Vermiform appendix (tissue), 1 donor: ENCODE measurements around the gene BSPRY.

- PRO-cap = no peak
Measured at GRCh38 chr9:111632134-111632613, 1.0 kb downstream of the DNAJC25 start.

- PRO-cap = no peak
Measured at GRCh38 chr9:111646896-111647270, 14.5 kb upstream of the GNG10 start.

DNA sequence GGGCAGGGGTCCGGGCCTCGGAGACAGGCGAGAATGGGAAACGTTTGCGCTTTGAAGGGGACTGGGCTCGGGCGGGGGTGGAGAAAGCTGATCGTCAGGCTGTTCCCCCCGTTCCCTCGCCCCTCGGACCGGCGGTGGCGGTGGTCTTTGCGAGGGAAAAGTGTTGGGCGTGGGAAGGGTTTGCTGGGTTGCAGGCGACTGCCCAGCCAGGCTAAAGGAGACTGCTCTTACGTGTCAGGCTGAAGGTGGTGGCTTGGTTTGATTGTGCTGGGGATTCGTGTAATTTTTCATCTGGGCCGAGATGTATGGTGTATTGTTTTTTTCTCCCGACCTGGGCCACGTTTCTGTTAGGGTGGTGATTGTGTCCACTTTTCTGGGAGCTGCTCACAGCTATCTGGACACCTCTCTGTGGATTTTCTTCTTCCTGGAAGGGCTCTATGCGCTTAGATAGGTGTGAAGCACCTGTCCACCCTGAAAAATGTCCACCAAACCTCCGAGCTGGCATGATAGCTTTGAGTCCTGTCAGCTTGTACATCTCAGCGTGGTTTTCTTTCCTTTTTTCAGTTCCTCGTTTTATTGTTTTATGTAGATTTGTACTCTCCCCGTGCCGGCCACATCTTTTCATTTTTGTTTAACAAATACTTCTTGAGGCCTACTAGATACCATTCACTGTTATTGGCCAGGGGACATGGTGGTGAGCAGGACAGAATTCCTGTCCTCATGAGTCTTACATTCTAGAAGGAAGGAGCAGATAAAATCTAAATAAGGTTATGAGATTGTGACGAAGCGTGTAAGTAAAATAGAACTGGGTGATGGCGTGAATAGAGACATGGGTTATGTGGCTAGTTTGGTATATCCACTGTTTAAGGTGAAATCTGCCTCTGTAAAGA, 973 bp downstream of the UGCG start:
- PRO-cap = bidirectional peak, plus-strand start at position 219 of the sequence, minus-strand start at position 200 of the sequence; bidirectional peak, plus-strand start at position 802 of the sequence, minus-strand start at position 480 of the sequence

- PRO-cap = unidirectional peak, plus-strand start at chr9:111900218
Measured at GRCh38 chr9:111899971-111900418, 3.4 kb downstream of the UGCG start.

GRCh38 chr9:111909197-111910190, 12.9 kb downstream of the UGCG start:
- PRO-cap = no peak

DNA sequence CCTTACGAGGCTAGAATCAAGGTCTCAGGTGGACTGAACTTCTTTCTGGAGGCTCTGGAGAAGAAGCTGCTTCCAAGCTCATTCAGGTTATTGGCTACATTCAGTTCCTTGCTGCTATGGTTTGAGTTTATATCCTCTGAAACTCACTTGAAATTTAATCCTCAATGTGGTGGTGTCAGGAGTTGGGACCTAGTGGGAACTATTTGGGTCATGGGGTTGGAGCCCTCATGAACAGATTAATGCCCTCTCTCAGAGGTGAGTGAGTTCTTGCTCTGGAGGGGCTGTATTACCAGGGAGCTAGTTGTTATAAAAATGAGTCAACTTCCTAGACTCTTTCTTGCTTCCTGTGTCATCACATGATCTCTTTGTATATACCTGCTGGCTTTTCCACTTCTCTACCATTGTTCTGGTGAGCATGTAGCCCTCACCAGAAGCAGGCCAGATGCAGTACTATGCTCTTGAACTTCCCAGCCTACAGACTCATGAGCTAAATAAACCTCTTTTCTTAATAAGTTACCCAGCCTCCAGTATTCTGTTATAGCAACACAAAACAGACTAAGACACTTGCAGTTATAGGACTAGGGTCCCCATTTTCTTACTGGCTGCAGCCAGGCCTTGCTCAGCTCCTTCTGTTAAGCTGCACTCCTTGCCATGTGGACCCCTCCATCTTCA, 127.6 kb downstream of the SUSD1 start:
- PRO-cap = no peak

DNA sequence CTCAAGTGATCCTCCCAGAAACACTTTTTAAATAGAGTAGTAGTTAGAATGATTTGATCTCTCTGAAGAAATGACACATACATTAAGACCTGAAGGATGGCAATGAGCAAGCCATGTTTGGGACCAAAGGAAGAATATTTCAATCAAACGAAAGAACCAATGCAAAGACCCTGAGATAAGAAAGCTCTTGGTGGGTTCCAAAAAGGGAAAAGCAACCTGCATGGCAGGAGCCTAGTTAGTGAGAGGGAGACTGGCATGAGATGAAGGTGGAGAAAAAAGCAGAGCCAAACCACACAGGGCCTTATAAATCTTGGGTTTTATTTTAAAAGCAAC, 46.5 kb downstream of the SUSD1 start:
- PRO-cap = no peak

GRCh38 chr9:112142094-112142498, 33.0 kb downstream of the SUSD1 start:
- PRO-cap = no peak

GRCh38 chr9:112176475-112177069, 1.5 kb upstream of the SUSD1 start:
- PRO-cap = bidirectional peak, plus-strand start at chr9:112176932, minus-strand start at chr9:112176777

DNA sequence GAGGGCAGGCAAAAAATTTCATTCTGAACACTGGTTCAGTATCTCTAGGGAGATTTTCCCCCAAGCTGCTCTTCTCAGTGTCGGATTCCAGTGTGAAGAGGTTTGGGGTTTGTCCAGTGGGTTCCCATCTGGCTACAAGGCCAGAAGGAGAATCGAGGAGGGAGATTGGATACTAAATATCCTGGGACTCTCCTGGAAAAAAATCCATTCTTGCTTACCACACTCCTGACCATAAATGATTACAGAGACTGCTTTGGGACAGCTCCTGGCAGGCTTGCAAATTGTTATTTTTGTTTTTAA, 4.6 kb upstream of the SUSD1 start:
- PRO-cap = no peak

DNA sequence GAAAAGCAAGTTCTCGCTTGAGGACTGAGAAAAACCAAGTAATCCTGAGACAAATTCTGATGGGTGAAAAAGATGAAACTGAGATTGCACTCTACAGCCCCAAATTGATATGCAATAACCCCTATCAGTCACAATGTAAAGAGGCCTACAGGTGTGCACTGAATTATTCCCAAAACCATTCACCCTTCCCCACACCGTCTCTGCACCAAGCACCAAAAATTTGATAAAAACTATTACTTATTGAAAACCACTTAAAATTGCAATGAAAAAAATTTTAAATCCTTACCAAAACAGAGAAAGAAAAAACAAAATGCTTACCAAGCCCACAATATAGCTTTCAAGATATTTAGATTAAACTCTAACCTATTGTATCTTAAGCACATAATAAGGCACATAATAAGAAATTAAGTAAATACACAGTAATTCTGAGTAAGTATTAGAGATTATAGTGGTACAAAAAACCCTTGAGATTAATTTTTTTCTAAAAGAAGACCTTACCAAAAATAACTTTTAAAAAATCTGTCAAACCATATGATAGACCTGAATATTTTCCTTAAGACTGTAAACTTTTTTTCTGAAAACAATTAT, 47.4 kb upstream of the SUSD1 start:
- PRO-cap = no peak

GRCh38 chr9:112352171-112352501, 18.7 kb upstream of the PTBP3 start:
- PRO-cap = no peak

GRCh38 chr9:112573834-112574856, 87.5 kb downstream of the KIAA1958 start:
- PRO-cap = no peak

DNA sequence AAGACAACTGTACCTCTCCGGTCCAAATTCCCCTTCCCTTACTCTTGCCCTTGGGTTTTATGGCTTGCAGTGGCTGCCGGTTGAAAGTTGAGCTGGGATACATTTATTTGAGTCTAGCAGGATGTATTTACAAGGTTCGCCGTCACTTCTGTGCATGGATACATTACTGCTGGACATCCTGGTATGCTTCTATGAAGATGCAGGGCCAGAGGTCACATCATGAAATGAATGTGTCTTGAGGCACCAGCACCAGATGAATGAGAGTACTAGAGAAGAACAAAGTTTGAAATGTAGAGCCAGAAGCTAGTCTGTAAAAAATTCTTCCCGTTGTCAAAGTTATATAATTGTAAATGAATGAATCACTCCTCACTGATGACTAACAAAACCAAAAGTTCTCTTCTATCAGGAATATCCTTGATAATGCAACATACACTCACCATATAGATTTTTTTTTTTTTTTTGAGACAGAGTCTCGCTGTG, 12.9 kb upstream of the SNX30 start:
- PRO-cap = no peak

DNA sequence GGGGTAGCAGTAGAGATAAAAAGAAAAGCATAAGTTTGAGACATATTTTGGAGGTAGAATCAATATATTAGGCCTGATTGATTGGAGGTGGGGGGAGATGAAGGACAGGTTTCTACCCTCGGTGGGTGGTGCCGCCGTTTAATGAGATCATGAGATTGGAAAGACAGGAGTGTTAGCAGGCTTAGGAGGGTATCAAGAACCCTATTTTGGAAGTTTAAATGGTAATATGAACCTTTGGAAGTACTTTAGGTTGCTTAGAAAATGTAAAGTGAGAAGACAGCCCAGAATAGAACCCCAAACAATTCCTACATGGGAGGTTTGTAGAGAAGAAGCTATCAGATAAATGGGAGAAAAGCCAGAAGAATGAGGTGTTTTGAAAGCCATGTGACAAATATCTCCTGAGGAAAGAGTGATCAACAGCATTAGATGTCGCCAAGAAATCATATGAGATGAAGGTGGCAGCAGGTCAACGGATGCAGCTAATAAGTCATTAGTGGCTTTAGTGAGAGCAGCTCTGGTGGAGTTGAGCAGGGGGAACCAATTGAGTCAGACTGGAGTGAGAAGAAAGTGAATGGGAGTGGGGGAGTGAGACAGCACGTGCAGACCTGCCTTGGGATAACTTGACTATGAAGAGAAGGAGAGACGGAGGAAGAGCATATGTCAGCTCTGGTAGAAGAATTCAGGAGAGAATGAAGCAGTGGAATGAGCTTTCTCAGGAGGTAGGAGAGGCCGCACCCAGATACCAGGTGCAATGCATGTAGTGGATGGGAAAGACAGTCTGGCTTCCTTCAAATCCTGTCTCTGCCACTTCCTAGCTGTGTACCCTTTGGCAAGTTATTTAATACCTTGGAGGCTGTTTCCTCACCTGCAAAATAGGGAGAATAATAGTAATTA, 7.8 kb downstream of the SLC46A2 start:
- PRO-cap = no peak

- PRO-cap = unidirectional peak, minus-strand start at chr9:113154630
Measured at GRCh38 chr9:113154331-113154923, 3.6 kb downstream of the SLC31A2 start.

- PRO-cap = unidirectional peak, plus-strand start at chr9:113349541; unidirectional peak, plus-strand start at chr9:113349659
Measured at GRCh38 chr9:113349292-113350078, at the start of gene BSPRY. BSPRY (plus strand) TSS chr9:113349541.

DNA sequence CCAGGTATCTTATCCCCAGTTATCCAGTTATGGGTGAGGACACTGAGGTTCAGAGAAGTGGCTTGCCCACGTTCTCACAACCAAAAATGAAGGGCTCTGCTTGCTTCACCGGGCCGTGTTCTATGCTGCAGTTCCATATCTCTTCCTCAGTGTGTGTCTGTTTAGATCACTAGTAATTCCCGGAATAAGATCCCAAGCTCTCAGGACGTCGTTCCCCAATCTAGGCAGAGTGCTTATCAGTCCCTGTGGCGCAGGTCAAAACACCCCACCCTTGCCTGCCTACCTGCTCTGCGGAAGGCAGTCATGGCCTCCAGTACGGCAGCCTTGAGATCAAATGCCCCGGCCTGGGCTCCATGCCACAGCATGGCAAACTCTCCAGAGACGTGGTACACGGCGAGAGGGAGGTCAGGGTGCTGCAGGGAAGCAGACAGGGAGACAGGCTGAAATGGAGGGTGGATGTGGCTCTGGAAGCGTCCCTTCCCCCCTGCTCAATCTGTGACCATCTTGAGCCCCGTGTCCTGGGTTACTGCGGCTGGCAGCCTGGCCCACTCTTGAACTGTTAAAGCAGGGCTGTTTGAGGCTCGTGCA, 12.0 kb upstream of the HDHD3 start:
- PRO-cap = no peak

DNA sequence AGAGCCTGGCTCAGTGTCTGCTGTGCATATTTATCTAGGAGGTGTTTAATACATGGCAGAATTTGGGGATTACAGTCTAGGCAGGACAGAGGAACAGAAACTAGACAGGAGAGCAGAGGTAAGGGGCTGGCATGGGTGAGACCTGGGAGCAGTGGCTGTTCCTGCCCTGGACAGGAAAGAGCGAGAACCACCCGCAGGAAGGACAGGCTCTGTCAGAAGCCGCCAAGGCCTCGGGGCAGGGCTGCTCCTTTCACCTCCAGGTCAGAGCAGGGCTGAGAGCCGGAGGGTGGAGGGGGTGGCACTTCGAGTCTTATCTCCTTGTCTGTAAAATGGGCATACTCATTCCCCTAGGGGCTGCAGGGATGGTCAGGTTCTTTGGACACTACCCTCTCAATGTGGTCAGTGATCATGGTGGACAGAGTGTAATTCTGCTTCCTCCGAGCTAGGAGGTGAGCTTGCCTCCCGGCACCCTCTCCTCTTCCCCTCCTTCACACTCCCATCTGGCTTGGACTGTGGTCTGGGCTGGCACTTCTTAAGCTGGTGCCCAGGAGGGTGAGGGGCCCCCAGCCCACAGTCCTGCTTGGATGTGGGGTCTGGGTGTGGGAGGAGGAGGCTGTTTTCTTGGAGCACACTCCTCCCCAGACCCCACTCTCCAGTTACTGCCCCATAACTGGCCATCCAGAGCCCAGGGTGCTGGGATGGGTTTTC, 39.6 kb downstream of the RGS3 start:
- PRO-cap = no peak

GRCh38 chr9:113526880-113527354, 63.4 kb downstream of the RGS3 start:
- PRO-cap = no peak